AG04449 (cell line): ENCODE data around the gene DHX36.

GRCh38 chr3:151860008-151860501, 13.4 kb upstream of the SUCNR1 start:
- RRBS: no CpG with 5 or more reads among the region's 2 CpGs

- RRBS: no CpG with 5 or more reads among the region's 1 CpG
These were observed 16.3 kb downstream of the SUCNR1 start for GRCh38 chr3:151889816-151890090.

DNA sequence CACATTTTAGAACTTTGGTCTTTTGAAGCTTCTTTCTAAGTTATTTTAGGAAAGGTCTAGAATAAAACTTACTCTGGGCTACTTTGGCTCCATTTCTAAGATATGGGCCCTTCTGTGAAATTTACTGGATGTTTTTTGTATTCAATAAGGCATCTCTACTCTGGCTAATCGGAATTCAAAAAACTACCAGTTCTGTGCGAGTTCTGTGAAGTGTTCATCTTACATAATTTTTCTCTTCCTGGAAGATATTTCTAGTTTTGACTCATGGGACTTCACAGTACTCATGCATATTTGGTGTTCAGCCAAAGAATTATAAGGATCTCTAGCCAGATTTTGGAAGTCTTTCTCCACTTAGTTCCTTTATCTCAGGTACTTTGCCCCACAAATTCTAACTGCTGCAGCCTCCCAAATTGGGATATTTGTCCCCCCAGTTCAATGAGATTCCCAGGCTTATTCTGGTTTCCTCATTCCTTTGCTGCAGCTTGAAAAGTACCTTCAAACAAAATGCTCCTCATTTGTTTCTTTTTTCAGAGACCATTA, 46.4 kb upstream of the MBNL1 start:
- RRBS: no CpG with 5 or more reads among the region's 2 CpGs

DNA sequence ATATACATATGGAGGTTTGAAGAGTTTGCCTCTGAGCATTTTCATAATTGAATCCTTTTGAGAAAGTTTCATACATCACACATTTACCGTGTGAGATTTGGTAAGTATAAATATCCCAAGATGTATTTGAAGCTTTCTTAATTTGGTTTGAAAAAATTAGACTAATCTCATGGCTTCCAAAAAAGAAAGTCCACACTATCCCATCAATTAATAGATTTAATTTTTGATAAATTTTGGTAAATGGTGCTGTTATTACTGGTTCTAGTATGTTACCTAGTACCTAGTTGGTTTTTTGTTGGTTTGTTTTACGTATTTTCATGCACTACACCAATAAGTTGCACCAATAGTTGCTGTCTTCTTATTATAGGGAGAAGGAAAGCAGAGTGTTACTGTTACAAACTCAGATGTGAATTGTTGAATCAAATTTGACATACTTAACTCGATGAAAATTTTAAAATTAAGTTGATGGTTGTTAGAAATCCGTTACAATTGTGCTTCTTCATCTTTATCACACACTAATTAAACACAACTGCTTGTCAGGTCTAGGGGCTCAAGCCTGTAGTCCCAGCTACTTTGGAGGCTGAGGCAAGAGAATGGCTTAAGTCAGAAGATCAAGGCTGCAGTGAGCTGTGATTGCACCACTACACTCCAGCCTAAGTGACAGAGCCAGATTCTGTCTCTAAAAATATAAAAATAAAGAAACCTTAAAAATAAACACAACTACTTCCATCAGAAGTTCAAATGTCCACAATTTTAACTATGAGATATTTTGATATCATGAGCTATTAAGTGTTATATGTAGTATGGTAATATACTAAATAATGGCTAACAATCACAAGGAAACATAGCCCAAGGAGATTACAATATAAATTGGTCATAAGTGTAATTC, 23.1 kb upstream of the MBNL1 start:
- RRBS: no CpG with 5 or more reads among the region's 4 CpGs

DNA sequence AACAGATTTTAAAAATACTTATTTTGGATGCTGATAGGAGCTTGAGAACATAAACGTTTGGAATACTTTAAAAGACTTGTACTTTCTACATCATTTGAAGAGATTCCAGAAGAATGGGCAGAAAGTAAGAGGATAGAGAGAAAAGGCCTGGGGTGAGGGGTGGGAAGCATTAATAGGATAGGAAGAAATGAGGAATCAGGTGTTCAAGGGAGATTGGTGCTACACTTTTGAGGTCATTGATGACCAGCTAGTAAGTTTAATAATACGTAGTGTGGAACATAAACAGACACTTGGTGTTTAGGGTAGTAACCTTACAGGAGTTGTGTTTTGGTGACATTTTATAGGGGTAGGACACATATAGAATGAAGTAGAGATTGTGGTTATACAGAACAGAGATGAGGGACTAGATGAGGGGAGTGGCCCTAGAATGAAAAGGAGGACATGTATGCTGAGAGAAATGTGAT, 7.8 kb downstream of the MBNL1 start:
- RRBS: no CpG with 5 or more reads among the region's 2 CpGs

DNA sequence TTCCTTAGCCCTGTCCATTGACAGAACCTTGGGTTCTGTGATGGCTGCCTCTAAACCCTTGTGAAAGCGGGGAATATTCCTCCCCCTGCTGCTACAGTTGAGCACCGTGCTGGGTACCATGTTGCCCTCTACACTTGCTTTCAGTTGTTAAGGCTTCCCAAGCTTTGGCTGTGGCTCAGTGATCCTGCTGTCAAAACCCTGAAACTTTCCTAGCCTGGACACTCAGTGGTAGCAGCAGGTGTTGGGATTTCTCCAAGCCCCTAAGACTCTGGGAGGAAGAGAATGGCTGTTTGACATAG, 69.5 kb downstream of the MBNL1 start:
- RRBS: no CpG with 5 or more reads among the region's 2 CpGs

DNA sequence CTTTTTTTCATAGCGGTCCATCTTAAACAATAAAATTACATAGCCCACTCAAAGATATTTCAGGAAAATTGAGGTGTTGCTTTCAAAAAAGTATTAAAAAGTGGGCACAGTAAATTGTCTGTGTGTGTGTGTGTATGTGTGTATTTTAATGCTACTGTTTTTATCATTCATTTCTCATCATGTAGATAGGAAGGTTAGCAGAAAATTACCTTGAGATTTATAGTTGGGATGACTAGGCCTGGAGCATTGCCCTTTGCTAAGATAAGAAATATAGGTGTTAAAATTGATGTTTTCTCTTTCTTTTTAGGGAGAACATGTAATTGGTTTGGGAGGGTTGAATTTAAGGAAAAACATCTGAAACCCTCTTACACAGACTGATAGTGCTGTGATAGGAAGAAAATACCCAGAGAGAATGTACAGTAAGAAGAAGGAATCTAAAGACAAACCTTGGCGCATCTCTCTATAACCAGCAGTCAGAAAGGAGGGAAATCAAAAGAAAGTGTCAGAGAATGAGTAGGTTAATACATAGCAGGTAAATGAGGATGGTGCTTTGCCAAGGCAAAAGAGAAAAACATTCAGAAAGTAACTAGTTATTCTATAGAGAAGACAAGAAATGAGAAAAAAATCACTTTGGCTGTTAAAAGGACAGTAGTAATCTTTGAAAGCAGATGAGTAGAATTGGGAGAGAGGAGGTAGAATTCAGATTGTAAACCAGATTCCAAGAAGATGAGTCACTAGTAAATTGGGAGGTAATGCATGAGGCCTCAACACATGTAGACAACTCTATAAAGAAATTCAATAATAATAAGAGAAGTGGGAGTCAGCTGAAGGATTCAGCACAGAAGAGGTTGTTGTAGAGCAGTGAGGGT, 81.1 kb downstream of the MBNL1 start:
- RRBS: no CpG with 5 or more reads among the region's 2 CpGs

DNA sequence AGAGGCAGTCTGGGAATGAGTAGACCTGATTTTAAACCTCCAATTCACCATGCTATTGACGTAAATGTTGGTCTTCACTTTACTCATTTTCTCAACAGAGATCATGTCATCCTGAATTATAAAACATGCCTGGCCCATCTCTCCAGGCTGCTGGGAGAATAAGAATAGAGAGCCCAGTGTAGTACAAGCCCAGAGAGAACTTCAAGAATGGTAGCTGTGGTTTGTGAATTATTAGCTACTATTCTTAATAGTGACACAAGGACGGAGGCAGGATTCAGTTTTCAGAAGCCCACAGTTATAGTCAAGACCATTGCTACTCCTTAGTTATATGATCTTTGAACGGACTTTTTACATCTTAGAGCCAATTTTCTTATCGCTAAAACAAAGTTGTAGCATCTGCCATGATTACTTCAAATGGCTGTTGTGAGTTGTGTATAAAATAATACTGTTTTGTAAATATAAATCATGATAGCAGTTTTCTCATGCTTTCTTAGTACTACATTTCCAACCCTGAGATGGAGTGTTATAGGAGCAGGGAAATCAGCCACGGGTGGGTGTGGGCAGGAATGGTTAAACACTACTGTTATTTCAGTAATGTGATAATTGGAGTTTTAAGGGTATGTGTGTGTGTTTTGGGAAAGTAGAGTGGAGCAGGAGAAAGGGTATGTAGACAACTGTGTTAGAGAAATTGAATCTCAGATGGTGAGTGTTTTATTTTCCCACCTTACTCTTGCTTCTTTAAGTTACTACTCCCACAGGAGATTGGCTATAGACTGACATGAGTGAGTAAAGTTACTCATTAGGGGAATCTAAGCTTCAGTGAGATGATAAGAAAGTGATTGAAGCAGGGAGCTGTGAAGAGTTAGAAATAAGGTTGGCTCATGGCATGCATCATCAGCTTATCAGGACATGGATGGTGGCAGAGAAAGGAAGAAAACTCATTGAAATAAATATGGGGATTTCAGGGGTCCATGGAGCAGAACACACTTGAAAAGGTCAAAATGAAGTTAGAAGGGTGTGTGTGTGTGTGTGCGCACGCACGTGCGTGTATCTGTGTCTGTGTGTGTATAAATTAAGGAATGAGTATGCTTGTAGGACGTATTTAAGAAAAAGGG, 88.6 kb downstream of the MBNL1 start:
- RRBS: no CpG with 5 or more reads among the region's 10 CpGs

- RRBS: no CpG with 5 or more reads among the region's 3 CpGs
These were observed 143.9 kb downstream of the MBNL1 start for GRCh38 chr3:152412677-152413052.

- RRBS: no CpG with 5 or more reads among the region's 3 CpGs
These were observed 157.0 kb downstream of the MBNL1 start for GRCh38 chr3:152425618-152426300.

DNA sequence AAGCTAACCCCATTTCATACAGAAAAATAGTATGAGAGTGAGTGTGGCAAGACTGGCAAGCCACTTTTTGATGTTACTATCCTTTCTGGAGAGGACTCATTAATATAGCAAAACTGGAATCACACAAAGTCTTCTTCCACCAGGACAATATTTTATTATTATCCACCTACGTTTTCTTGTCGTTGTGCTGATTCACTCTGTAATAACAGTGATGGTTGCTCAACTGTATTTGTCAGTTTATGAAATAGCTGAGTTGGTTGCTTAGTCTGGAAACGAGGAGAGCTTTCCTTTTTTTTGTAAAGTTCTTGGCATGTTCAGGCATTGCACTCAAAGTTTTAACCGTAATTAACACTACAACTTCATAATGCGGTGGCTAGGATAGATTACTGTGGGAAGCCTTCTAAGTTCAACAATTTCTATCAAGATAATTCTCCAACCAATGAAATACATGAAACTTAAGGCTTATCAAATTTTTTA, 131.2 kb downstream of the RAP2B start:
- RRBS: no CpG with 5 or more reads among the region's 5 CpGs

- RRBS: no CpG with 5 or more reads among the region's 8 CpGs
These were observed 141.2 kb upstream of the ARHGEF26 start for GRCh38 chr3:153979831-153980604.

DNA sequence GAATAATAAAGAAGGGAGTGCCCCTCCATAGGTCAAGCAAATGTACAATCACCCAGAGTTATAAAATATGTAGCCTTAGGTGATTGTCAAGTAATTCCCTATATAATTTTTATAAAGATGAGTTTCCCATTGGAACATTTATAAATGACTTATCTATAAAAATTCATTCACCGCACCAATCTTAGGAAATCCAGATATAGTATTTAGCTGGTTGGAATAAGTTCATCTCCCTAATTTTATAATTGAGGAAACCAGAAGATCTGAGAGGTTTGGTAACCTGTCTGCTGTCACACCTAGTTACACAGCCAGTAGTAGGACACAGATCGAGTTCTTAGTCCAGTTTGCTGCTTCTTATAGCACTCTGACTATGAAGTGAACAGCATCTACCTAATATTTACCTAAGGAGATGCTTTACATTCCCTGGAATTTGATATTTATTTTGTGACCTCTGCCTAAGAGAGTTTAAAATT, 4.0 kb downstream of the ARHGEF26 start:
- RRBS: no CpG with 5 or more reads among the region's 2 CpGs

DNA sequence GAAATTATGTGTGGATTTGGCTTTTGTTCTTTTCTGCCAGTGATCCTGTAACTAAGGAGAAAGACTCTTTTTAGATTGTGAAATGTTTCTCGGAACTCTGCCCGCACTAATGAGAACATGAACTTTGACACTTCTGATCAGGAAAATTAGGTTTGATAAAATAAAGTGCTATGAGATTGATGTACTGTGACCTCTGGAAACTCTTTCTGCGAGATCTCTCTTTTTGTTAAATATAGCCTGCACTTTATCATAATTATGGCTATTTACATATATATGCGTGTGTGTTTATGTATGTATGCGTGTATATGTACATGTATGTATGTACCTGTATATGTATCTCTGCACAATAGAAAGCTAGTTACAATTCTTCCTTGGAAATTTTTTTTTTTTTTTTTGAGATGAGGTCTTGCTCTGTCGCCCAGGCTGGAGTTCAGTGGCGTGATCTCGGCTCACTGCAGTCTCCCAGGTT, 8.6 kb downstream of the ARHGEF26 start:
- RRBS: no CpG with 5 or more reads among the region's 8 CpGs

- RRBS: no CpG with 5 or more reads among the region's 2 CpGs
These were observed 23.2 kb downstream of the ARHGEF26 start for GRCh38 chr3:154144377-154144852.

GRCh38 chr3:154169018-154169803, 48.0 kb downstream of the ARHGEF26 start:
- RRBS: no CpG with 5 or more reads among the region's 9 CpGs

GRCh38 chr3:154323573-154324940, at the start of gene DHX36:
TSS of gene DHX36 (minus strand) at chr3:154324487.
- RRBS: 4% methylated on average over 19 of the region's 56 CpGs

- RRBS: no CpG with 5 or more reads among the region's 18 CpGs
These were observed 1.3 kb upstream of the MME start for GRCh38 chr3:155078578-155079407.

DNA sequence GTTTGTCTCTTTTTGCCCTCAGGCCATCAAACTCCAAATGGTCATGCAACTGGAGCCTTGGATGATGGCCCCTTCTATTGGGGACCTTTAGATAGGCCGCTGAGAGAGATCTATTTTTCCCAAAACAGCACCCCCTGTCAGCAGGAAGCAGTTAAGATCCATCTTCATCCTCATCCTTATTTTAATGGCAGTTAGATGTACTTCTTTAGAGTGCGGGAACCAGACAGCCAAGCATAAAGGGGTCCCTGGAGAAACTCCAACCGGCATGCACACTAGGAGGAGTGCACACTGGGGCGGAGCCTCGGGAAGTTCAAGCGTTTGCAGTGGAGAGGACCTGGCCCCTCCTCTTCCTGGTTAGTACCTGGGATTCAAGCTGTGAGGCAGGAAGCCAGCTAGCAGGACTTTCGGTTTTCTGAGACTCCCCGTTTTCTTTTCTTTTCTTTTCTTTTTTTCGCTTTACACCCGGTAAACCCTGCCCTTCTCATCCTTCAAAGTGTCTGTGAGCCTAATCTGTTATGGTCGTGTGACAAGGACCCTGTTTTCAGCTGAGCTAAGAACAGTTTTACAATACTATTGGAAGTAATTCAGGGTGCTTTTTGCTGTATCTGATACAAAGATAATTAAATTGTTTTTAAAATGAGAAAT, 32.0 kb upstream of the STRIT1 start:
- RRBS: no CpG with 5 or more reads among the region's 11 CpGs

GRCh38 chr3:155653641-155654655, 90.9 kb downstream of the PLCH1 start:
- RRBS: no CpG with 5 or more reads among the region's 4 CpGs